Cerebellum (tissue), 5 donors: Measurements from ENCODE around the genes SWSAP1, ELOF1, ZNF823, ZNF440 and ZNF443.

DNA sequence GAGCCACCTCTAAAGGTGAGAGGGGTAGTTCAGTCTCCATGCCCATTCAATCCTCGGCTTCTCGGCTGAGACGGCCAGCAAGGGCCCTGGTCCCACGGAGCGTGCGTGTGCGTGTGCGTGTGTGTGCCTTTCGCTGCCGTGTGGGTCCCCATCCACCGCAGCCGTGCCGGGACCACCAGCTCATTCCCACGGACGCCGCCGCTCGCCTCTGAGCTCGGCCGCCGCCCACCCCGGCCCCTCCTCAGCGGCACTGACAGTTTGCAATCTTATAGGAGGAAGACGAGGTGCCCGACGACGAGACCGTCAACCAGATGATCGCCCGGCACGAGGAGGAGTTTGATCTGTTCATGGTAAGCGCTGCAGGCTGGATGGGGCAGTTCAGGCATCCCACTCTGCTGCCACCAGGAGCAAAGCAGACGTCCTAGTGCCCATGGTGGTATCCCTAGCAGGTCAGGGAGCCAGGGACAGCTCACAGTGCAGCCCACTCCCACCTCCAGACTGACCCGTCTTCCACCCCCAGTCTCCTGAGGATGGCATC is 55.3 kb upstream of the LDLR start:
- PRO-cap, 3 experiments = no peak in any of the 3 experiments
- RAMPAGE, long total RNA = no peak

DNA sequence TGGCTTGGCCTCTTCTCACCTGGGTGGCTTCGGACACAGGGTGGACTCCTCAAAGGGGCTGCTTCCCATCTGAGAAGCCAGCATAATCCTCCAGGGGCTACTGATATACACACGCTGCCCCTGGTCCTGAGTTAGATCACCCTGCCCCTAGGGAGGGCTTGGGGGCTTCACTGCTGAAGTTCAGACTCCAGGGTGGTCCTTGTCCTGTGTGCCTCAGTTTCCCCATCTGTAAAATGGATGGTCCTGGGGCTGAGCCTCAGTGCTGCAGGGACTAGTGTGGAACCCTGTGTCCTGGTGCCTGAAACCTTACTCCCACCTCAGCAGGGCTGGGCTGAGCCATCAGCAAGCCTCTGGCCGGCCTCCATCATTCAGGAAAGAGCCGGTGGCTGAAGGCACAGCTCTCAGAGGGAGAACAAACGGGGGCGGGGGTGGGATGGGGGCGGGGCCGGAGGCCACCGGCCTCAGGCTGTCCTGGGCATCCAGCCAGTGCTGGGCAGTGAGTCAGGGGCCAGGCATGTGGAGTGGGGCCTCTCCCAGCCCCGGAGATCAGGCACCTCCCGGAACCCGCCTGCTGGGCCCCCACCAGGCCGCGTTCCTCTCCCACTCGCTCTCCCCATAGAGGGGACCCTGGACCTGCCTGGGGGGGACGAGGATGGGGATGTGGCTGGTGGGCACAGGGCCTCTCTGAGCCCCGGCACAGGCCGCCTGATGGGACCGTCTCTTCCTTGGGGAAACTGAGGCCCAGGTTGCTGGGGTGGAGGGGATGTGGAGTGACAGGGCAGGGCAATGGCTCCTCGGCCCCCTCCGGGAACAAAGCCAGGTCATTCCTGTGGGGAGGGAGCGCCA is 13.1 kb downstream of the SPC24 start:
- PRO-cap, 3 experiments = no peak in any of the 3 experiments
- RAMPAGE, long total RNA = no peak

- PRO-cap, 3 experiments = no peak in any of the 3 experiments
- RAMPAGE, long total RNA = no peak
Measured at GRCh38 chr19:11194684-11195495, 2.5 kb downstream of the KANK2 start.

DNA sequence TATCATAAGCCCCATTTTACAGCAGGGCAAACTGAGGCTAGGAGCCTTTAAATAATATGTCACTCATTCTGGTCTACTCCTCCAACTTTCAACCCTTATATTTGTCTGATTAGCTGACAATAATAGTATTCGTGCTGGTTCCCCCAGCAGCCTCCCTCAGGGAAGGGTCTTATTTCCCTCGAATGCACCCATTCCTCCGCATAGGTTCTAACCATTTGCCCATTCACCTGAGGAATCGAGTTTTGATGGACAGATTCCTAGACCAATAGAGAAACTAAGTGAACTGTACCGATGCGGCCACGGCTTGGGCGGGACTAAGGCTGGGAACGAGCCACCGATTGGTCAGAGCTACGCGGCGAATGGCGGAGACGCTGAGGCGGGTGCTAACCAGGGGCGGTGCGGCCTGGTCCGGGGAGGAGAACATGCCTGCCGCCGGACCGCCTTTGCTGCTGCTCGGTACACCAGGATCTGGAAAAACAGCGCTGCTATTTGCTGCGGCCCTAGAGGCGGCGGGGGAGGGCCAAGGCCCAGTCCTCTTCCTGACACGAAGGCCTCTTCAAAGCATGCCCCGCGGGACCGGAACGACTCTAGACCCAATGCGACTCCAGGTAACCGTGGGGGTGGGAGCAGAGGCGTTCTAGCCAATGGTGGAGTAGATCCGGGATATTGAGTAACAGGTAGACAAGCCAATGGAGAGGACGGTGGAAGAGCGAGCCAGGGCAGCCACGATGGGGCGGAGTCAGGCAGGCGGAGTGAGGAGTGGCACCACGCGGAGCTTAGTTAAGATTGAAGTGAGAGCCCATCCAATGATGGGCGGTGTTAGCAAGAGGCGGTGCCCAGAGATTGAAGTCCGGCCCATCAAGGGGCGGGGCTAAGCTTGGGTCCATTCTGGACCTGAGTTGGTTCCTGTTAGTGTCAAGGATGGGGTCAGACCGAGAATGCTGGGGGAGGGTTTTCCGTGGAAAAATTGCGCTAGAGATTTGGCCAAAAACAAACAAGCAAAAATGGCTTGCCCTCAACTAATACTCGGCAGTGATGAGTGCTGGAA is at the start of gene SWSAP1:
TSS of gene SWSAP1 (plus strand) at position 345 of the 1,048 bp plus-strand sequence.
- PRO-cap, 3 experiments = peak in 3 of 3 experiments; most common plus-strand start position 912 of the sequence (in 3); most common minus-strand start position 237 of the sequence (in 2)
- RAMPAGE, long total RNA = start-site peak on the plus strand centred at position 383 of the sequence, 57 bp wide, 28 and 23 reads in 2 replicates

DNA sequence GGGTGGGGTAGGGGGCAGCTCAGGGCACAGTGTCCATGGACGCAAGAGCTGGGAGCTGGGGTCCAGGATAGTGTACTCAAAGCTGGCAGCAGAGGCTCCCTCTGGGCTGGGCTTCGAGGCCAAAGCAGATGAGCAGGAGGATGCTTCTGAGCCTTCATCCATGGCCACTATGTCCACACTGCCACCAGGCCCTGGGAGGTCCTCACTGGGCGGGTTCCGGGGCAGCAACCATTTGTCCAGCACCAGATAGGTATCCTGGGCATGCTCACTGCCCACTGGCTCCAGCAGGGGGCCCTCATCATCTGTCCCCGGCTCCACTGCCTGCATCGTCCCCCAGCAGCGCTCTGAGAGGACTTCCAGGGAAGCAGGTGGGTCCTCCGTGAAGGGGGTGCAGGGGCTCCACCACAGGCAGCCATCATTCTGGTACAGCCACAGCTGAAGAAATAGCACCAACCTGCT is 3.7 kb downstream of the SWSAP1 start:
- PRO-cap, 3 experiments = no peak in any of the 3 experiments
- RAMPAGE, long total RNA = no peak

GRCh38 chr19:11380659-11381543 is 3.2 kb downstream of the EPOR start:
- PRO-cap, 3 experiments = peak in 3 of 3 experiments; most common plus-strand start chr19:11380908 (in 1); most common minus-strand start chr19:11381053 (in 2)
- RAMPAGE, long total RNA = no peak

DNA sequence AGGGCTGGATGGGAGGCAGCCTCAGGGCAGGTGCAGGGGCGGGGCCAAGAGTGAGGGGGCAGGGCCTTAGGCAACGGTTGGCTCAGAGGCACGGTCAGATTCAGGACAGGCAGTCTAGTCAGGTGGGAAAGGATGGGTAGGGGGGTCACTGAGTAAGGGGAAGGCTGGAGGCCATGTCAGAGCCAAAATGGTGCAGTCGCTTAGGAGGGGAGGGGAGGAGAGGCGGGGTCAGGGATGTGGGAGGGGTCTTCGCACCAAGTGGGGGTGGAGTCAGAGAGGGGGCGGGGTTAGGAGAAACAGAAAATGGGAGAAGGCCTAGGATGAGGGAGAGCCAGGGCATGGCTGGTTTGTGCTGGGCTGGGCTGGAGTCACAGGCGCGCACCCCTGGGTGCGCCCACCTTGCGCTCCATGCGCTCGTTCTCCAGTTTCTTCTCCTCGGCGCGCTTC is 6.7 kb upstream of the RGL3 start:
- PRO-cap, 3 experiments = no peak in any of the 3 experiments
- RAMPAGE, long total RNA = no peak

DNA sequence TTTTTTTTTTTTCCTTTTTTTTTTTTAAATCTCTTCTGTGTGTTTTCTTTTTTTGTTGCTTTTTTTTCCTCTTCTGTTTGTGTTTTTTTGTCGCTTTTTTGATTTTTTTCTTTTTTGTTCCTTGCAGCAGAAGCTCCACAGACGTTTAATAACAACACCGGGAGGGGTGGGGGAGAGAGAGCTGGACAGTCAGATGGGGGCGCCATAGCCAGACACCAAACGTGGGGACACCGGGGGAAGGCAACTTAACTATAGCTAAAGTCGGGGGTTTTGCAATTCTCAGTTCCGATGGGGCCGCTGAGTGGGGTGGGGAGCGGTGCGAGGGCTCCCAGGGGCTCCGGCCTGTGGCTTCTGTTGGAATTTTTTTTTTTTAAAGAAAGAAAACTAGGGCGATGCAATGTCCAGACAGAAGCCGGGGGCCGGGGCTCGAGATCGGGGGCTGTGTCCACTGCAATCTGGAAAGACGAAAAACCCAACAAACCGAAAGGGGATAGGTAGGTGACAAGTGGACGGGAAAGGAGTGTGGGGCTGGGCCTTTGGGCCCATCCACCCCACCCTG is 17.1 kb downstream of the PRKCSH start:
- PRO-cap, 3 experiments = no peak in any of the 3 experiments
- RAMPAGE, long total RNA = no peak

GRCh38 chr19:11551157-11551950 is 7.7 kb downstream of the ELOF1 start:
- PRO-cap, 3 experiments = no peak in any of the 3 experiments
- RAMPAGE, long total RNA = no peak

DNA sequence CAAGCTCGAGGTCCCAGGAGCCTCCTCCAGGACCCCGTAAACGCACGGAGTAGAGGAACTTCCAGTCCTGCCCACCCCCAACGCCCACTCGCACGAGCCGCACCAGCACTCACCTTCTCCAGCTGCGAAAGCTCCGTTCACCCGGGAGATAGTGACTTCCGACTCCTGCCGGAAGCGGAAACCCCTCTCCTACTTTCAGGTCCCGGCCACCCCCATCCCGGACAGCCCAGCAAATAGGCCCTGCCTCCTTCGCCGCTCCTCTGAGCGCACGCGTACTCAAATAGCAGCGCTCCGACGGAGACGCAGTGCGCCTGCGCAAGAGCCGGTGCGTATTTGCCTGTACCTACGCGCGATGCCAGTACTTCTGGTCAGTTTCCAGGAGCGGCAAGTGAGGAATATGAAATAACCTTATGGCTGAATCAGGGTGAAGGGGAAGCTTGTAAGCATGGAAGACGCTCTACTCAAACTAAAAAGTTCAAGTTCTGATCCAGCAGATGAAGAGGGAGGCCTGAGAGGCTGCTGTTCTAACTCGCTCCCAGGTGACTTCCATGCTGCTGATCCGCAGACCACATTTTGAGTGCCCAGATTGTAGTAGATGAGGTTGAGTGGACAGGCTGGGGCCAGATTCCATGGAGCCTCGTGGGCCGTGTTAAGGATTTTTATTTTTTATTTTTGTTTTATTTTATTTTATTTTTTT is at the start of gene ELOF1:
TSS of gene ELOF1 (minus strand) at position 153 of the 697 bp plus-strand sequence.
- PRO-cap, 3 experiments = peak in 3 of 3 experiments; most common plus-strand start position 371 of the sequence (in 2); most common minus-strand start position 132 of the sequence (in 2)
- RAMPAGE, long total RNA = start-site peak on the minus strand centred at position 149 of the sequence, 50 bp wide, 277 and 103 reads in 2 replicates

DNA sequence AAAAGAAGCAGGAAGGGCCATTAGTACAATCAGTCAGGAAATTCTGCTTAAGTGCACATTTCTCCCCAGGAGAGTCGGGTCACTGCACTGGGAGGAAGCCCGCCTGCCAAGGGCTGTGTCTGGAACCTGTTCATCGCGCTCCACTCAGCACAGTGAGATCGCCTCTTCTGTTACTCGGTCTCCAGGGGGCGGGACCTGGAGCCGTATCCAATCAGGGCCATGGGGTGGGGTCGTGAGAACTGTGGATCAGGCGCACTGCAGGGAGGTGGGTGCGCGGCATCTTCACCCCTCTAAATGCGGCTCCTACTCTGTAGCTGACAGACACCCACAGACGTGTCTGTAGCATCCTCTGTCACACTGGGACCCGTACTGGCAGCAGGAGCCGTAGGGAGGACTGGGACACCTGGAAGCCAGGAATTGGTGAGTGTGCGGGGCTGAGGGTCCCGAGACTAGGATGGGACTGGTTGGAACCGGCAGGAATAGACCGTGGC is 64.9 kb downstream of the ZNF823 start:
- PRO-cap, 3 experiments = peak in 2 of 3 experiments; most common plus-strand start position 235 of the sequence (in 1); most common minus-strand start position 146 of the sequence (in 1)
- RAMPAGE, long total RNA = no peak

DNA sequence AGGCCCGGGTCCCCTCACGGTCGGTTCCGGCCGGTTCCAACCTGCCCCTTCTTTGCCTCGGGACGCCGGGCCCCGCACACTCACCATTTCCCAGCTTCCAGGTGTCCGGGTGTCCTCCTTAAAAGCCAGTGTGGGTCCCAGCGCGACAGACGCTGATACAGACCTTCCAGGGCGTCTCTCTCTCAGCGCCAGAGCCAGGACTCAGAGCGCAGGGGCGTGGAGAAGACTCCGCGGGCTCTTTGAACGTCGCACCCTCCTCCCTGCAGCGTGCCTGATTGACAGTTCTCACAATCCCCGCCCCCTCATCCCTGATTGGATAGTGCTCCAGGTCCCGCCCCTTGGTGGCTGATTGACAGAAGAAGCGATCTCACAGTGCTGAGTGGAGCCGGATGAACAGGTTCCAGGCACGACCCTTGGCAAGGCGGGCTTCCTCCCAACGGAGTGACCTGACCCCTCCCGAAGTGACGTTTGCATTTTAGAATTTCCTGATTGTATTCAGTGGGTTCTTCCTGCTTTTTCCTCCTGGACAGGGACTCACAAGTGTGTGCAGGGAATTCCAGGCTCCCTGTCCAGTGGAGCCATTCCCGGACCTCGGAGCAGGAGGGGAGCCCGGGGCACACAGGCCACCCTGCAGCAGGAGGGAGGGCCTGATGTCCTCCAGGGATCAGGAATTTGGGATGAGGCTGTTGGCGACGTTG is at the start of gene ZNF823:
TSS of gene ZNF823 (minus strand) at position 214 of the 698 bp plus-strand sequence.
- PRO-cap, 3 experiments = peak in 3 of 3 experiments; most common plus-strand start position 355 of the sequence (in 1); most common minus-strand start position 203 of the sequence (in 3)
- RAMPAGE, long total RNA = no peak

DNA sequence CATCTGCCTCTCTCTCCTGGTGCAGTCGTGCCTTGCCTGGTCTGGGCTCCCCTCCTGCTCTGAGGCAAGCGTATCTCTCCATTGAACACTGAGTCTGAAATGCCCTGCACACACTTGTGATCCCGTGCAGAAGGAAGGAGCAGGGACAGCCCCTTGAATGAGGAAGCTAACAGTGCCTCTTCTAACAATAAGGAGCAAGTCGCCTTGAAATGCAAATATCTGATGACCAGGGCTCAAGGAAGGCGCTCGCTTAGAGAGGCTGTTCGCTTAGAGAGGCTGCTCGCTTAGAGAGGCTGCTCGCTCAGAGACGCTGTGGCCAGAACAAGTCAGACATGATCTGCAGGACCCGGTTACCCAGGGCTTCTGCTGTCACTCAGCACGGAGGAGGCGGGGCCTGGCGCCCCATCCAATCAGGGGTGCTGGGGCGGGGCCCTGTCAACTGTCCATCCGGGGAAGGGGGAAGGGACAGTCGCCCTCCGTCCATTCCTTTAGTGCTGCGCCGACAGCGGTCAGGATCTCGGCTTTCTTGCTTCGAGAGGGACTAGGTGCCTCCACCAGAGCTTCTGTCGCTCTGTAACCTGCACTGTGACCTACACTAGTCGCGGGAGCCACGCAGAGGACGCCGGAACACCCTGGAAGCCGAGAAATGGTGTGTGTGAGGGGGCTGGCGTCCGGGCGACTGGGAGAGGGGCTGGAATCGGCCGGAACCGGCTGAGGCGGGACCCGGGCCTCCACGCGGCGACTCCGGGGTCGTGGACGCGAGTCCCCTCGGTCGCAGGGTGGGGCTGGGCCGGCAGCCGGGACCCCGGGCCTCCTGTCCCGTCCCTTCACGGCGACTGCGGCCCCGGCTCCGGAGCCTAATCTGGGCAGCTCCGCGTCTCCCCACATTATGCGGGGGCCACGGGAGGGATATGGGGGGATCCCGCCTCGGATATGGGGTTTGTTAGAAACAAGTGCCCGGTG is at the start of gene ZNF440:
TSS of gene ZNF440 (plus strand) at position 472 of the 963 bp plus-strand sequence.
- PRO-cap, 3 experiments = peak in 3 of 3 experiments; most common plus-strand start position 438 of the sequence (in 1); most common minus-strand start position 328 of the sequence (in 1)
- RAMPAGE, long total RNA = no peak

GRCh38 chr19:11856268-11857094 is 8.0 kb downstream of the ZNF439 start:
- PRO-cap, 3 experiments = no peak in any of the 3 experiments
- RAMPAGE, long total RNA = no peak

DNA sequence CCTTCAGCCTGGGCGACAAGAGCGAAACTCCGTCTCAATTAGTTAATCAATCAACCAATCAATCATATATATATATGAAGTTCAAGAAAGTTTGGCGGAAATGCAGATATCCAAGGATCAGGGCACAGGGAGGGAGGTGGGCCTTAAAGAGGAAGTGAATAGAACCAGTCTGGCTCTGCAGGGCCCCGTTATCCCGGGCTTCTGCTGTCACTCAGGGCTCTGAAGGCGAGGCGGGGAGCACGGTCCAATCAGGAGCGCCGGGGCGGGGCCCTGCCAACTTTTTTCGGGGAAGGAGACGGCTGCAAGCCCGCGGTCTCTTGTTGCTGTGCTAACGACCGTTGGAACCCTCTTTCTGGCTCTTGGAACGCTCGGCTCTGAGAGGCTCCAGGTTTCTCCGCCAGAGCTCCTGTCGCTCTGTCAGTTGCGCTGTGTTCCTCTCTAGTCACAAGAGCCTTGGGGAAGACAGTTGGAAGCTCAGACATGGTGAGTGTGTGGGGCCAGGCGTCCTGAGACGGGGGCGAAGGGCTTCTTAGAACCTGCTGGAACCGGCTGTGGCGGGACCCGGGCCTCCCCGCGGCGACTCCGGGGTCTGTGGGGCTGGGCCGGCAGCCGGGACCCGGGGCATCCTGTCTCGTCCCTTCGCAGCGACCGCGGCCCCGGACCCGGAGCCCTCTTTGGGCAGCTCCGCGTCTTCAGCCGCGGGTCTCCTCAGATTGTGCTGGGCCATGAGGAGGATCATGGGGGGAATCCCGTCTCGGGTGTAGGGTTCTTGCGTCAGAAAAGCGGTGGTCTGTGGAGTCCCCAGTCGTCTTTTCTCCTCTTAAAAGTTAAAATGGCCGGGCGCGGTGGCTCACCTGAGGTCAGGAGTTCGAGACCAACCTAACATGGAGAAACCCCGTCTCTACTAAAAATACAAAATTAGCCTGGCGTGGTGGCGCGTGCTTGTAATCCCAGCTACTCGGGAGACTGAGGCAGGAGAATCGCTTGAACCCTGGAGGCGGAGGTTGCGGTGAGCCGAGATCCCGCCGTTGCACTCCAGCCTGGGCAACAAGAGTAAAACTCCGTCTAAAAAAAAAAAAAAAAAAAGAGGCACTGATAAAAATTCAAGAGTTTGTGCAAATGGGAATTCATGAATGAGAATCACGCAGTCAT is 27.8 kb downstream of the ZNF844 start:
- PRO-cap, 3 experiments = peak in 3 of 3 experiments; most common plus-strand start position 310 of the sequence (in 3)
- RAMPAGE, long total RNA = no peak

DNA sequence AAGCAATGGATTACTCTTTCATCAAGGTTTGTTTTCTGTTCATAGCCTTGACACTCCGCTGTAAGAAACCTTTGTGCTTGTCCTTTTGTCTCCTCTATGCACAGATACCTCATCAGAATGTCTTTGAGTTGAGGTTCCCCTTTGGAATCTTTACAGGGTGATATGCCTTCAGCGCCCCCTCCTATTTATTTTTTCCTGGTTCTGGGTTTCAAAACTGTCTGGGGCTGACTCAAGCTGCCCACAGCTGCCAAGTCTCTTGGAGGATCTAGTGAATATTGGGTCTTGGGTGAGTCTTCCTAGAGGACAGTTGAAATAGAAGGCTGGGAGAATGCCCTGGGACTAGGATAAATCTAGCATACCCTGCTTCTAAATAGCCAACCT is 885 bp downstream of the ZNF136 start:
- PRO-cap, 3 experiments = no peak in any of the 3 experiments
- RAMPAGE, long total RNA = no peak

DNA sequence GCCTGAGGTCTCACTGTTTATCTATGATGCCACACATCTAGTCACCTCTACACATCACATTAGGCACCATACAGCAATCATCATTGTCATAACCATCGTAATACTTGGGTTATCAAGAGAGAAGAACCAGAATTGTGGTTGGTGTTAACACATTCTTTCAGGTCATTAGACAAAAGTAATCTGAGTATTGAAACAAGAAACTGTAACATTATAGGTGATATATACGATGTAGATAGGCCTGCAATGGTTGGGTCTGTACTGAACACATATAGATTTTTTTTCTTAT is 23.2 kb downstream of the ZNF44 start:
- PRO-cap, 3 experiments = no peak in any of the 3 experiments
- RAMPAGE, long total RNA = no peak

DNA sequence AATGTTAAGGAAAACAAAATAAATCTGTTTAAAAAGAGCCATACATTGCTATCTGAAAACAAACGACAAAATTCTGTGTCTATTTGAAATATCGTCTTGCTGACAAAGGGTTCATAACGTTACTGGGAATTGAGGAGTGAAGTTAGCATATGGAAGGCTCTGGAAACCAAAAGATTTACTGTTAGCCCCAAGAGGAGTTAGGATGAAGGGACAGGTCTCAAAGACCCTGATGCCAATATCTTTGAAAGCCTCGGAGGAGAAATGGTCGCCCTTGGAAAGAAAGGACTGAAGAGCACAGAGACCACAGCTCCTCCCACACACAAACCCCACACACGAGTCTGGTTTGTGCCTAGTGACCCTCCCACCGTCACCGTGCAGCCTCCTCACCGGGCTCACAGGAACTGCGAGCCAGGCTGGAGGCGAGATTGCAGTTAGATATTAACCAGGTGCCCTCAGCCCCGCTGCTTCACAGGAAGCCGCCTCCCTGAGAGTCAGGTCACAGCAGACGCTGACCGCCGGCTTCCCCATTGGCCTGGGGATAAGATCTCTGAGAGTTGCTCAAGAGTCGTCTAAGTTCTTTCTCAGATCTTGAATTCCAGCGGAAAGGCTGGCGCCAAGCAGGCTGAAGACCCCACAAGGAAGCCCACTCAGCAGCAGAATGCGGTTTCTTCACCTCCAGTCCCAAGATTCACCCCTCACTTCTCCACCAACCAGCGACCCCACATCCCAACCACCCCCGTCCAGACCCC is 982 bp downstream of the ZNF44 start:
- PRO-cap, 3 experiments = peak in 2 of 3 experiments; most common plus-strand start position 584 of the sequence (in 2)
- RAMPAGE, long total RNA = no peak

GRCh38 chr19:12440442-12441400 is at the start of gene ZNF443:
Gene ZNF443 (minus strand): TSS chr19:12441021.
- PRO-cap, 3 experiments = peak in 3 of 3 experiments; most common plus-strand start chr19:12441204 (in 1); most common minus-strand start chr19:12441090 (in 2)
- RAMPAGE, long total RNA = no peak

GRCh38 chr19:12545116-12545702 is 6.1 kb downstream of the ZNF564 start:
- PRO-cap, 3 experiments = no peak in any of the 3 experiments
- RAMPAGE, long total RNA = no peak